Skin of body (tissue), 2 donors: Measurements from ENCODE around the gene FADS1.

GRCh38 chr11:61164828-61165397 lies 3.7 kb upstream of the VPS37C start:
- RAMPAGE, long total RNA: no peak

DNA sequence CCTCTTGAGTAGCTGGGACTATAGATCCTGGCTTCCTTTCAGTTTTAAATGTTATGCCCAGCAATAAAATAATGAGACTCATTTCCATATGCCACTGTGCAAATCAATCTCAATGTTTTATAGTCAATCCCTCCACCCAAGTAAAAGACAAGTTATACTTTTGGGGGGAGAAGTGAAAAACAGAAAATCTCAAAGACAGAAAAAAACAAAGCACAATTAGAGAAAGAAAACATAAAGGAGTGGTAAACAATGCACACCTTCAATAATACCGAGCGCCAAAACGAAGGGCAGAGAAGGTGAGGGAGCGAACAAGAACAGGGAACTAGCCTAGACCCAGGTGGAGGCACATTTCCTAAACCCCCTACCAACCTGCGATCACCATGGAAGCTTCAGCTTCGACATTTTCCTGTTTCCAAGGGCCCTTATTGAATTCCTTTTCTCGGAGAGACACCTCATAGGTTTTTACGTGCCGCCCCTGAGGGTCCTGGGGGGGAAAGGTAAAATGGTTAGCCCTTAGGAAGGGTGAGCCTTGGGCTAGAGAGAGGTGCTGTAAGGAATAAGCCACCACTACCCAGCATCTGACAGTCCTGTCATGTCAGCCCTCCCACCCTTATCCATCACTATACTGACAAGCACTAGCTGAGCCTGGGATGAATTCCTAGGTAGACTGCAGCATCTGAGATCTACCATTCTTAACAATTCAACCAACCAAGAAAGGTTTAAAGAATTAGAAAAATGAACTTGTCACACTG lies 6.3 kb downstream of the DDB1 start:
- RAMPAGE, long total RNA: no peak

DNA sequence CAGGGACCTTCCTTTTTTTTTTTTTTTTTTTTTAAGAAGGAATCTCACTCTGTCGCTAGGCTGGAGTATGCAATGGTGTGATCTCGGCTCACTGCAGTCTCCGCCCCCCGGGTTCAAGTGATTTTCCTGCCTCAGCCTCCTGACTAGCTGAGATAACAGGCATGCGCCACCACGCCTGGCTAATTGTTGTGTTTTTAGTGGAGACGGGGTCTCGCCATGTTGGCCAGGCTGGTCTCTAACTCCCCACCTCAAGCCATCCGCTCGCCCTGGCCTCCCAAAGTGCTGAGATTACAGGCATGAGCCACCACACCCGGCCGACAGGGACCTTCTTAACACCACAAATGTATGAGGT lies 11.3 kb downstream of the TKFC start:
- RAMPAGE, long total RNA: no peak

DNA sequence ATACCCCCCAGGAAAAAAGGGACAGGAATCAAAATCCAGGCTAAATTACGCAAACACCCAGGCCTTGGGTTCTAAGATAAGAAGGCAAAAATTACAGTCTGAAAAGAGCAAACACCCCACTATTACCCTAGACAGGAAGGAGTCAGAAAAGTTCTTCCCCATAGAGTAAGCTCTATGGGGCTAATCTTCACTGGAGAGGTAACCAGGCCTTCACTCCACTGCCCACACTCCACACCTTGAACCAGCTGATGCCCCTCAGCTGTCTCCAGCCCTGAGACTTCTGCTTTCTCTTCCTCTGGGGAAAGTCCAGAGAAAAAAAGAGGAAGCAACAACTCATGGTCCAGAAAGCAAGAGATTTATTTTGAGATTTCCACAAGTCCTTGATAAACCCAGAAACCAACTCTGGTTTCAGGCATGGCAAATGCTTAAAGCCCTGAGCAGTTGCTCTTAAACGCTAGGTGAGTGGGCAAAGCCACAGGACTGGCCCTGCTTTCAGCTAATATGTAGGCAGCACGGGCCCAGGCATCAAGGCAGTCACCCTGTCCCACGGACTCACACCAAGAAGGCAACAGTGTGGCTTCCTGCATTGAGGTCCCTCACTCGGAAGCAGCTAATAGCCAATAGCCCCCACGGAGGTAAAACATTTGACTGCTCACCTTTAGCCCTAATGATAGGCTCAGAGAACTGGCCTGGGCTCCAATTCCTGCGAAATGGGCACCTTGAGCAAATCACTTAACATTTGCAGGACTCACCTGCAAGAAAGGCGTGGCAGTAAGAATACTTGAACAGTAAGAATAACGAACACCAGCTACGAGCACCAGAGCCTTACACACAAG lies 4.4 kb downstream of the CYB561A3 start:
- RAMPAGE, long total RNA: no peak

DNA sequence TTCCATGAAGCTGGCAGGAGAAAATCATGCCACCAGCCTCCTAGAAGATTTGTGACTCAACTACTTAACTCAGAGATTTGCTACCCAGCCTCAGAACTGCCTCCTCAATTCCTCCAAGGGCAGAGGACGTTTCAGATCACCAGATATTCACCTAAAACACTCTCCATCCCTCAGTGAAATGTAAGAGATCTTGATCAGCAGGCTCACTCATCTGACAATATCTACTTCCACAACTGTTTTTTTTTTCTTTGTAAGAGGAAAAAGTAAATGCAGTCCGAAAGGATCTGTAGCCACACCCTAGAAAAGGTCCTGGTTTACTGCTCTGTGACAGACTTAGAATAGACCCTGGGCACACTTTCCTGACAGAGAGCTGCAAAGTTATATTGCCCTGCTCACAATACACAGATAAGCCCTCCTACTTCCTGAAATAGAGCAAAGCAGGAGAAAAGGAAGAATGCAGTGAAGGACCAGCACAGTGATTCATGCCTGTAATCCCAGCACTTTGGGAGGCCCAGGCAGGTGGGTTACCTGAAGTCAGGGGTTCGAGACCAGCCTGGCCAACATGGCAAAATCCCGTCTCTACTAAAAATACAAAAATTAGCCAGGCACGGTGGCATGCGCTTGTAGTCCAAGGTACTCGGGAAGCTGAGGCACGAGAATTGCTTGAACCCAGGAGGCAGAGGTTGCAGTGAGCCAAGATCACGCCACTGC lies 2.3 kb downstream of the CYB561A3 start:
- RAMPAGE, long total RNA: no peak

- RAMPAGE, long total RNA: no peak
These were observed 9.8 kb upstream of the LRRC10B start for GRCh38 chr11:61498648-61499293.

DNA sequence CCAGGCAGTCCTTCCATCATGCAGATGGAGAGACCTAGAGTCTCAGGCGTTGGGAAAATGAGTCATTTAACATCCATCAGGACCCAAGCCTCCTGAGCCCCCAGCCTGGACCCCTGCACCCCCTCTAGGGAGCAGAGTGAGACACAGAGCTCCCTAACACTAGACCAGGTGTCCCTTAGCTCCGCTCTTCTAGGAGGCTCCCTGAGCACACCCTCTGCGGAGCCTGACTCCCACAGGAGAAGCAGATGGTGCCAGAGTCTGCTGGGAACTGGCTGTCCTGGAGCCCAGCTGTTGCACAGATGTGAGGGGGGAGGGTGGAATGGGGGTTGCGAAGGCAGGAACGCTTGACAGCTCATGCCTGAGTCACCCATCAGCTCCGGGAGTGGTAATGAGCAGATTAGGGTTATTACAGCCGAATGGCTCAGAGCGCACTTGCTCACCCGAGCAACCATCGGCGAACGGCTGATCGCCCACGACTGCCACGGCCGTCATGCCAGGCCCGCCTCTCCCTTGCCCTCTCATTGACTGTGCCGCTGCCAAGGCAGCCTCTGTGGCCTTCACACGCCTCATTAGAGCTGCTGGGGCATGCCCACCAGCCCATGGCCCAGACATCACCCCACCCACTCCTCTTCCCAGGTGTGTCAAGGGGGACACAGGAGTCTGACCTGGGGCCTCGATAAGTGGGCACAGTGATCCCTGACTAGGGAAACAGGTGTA lies 22.2 kb upstream of the SYT7 start:
- RAMPAGE, long total RNA: no peak

GRCh38 chr11:61706442-61706947 lies 26.3 kb downstream of the DAGLA start:
- RAMPAGE, long total RNA: no peak

- RAMPAGE, long total RNA: no peak
These were observed 35.5 kb upstream of the MYRF start for GRCh38 chr11:61716775-61717473.

DNA sequence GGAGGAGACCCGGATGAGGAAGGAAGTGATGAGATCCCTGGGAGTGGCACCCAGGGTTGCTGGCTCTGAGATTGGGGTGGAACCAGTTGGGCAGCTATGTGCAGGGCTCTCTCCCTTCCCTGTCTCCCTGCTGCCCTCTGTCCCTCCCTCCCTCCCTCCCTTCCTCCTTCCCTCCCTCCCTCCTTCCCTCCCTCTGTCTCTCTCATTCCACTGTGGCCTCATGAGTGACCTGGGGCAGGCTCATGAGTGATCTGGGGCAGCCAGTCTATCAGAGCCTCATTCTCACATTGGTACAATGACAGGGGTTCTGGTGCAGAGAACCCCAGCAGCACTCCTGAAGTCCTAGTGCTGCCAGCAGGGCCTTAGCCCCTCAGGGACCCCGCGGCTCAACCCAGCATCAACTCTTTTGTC lies 9.8 kb upstream of the MYRF start:
- RAMPAGE, long total RNA: no peak

GRCh38 chr11:61756403-61757204 lies 4.2 kb downstream of the MYRF start:
- RAMPAGE, long total RNA: no peak

GRCh38 chr11:61816640-61817683 lies at the start of gene FADS1:
TSS of gene FADS1 (minus strand) at chr11:61817003.
- RAMPAGE, long total RNA: no peak

DNA sequence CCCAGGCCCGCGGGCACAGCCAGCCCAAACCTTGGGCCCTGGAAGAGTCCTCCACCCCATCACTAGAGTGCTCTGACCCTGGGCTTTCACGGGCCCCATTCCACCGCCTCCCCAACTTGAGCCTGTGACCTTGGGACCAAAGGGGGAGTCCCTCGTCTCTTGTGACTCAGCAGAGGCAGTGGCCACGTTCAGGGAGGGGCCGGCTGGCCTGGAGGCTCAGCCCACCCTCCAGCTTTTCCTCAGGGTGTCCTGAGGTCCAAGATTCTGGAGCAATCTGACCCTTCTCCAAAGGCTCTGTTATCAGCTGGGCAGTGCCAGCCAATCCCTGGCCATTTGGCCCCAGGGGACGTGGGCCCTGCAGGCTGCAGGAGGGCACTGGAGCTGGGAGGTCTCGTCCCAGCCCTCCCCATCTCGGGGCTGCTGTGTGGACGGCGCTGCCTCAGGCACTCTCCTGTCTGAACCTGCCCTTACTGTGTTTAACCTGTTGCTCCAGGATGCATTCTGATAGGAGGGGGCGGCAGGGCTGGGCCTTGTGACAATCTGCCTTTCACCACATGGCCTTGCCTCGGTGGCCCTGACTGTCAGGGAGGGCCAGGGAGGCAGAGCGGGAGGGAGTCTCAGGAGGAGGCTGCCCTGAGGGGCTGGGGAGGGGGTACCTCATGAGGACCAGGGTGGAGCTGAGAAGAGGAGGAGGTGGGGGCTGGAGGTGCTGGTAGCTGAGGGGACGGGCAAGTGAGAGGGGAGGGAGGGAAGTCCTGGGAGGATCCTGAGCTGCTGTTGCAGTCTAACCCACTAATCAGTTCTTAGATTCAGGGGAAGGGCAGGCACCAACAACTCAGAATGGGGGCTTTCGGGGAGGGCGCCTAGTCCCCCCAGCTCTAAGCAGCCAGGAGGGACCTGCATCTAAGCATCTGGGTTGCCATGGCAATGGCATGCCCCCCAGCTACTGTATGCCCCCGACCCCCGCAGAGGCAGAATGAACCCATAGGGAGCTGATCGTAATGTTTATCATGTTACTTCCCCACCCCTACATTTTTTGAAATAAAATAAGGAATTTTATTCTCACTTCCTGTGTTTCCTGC lies 24.7 kb downstream of the FADS3 start:
- RAMPAGE, long total RNA: no peak

GRCh38 chr11:61869491-61870334 lies 21.6 kb downstream of the FADS3 start:
- RAMPAGE, long total RNA: no peak

DNA sequence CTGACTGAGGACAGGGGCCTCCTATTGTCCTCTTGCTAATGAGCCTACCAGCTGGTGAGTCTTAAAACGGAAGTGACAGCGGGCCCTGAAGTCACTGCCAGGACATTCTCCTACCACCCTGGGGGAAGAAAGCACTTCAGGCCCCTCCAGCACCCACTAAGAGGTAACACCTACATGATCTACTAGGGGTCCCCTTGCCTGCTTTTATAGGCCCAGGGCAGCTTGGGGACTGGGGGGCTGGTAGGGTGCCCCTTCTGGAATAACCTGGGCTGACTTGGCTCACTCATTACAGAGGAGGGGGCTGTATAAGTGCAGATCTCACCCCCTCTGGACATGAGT lies 9.8 kb downstream of the FADS3 start:
- RAMPAGE, long total RNA: no peak

GRCh38 chr11:61904341-61905081 lies 12.9 kb downstream of the RAB3IL1 start:
- RAMPAGE, long total RNA: no peak

DNA sequence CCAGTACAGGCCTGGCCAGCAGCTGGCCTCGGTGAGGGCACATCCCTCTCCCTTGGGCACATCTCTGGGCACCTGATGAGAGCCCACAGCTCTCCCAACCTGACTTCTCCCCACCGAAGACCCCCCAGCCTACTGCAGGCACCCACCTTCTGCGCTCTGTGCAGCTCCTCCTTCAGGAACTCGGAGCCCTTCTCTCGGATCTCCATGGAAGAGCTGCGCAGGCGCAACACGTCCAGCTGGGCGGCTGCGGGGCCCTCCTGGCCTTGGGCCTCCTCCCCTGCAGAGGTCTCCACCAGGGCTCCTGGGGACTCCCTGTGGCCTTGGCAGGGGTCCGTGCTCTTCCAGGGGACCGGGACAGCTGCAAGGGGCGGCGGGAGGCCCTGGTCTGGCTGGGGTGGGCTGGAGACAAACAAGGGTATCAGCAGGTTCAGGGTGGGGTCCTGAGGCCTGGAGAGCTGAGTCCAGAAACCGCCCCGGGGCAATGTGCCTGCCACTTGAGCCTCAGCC lies 9.4 kb downstream of the RAB3IL1 start:
- RAMPAGE, long total RNA: no peak

- RAMPAGE, long total RNA: no peak
These were observed 5.6 kb downstream of the BEST1 start for GRCh38 chr11:61955465-61956369.

GRCh38 chr11:61968598-61969405 lies 1.4 kb upstream of the FTH1 start:
- RAMPAGE, long total RNA: no peak

GRCh38 chr11:62012723-62013251 lies 45.4 kb upstream of the FTH1 start:
- RAMPAGE, long total RNA: no peak